Epithelial cell of esophagus (primary cell): ENCODE results near the genes ARHGAP27 and MAPT.

GRCh38 chr17:45161326-45161760 lies 332 bp upstream of the HEXIM2 start:
- RRBS, result 2% methylated on average over 2 of the region's 37 CpGs

DNA sequence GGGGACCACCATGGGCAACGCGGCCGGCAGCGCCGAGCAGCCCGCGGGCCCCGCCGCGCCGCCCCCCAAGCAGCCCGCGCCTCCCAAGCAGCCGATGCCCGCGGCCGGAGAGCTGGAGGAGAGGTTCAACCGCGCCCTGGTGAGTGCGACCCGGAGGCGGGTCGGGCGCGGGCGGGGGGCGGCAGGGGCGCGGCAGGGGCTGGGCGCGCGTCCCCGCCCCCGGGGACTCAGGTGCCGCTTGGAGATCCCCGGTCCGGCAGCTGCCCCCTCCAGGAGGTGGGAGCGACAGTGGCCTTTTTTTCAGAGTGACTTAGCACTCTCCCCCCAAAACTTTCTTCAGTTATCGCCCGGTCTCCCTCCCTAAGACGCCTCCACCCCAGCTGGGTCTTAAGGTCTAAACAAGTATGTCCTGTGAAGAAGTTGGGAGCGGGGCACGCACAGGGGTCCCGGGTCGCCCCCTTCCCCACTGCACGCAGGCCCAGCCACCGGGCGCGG lies 477 bp downstream of the FMNL1 start:
- RRBS, result 6% methylated on average over 41 of the region's 49 CpGs

- RRBS, result 37% methylated on average over 2 of the region's 5 CpGs
Observed at GRCh38 chr17:45242321-45242787, 19.5 kb downstream of the SPATA32 start.

DNA sequence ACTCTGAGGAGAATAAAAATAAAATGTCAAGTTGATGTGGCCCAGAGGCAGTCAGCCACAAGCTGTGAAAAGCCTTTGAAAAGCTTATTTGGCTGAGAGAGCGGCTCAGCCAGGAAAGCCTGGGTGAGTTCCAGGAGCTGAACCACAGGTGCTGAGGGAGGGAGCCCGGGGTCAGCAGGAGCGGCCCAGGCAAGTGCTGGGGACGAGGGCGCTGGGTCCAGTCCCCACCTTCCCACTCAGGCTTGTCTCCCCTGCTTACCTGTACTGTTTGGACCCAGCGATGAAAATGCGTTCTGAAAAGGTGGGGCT lies 27.0 kb upstream of the SPATA32 start:
- RRBS, result no CpG with 5 or more reads among the region's 7 CpGs

- RRBS, result 6% methylated on average over 7 of the region's 20 CpGs
Observed at GRCh38 chr17:45425040-45426141, 7.3 kb downstream of the ARHGAP27 start.

DNA sequence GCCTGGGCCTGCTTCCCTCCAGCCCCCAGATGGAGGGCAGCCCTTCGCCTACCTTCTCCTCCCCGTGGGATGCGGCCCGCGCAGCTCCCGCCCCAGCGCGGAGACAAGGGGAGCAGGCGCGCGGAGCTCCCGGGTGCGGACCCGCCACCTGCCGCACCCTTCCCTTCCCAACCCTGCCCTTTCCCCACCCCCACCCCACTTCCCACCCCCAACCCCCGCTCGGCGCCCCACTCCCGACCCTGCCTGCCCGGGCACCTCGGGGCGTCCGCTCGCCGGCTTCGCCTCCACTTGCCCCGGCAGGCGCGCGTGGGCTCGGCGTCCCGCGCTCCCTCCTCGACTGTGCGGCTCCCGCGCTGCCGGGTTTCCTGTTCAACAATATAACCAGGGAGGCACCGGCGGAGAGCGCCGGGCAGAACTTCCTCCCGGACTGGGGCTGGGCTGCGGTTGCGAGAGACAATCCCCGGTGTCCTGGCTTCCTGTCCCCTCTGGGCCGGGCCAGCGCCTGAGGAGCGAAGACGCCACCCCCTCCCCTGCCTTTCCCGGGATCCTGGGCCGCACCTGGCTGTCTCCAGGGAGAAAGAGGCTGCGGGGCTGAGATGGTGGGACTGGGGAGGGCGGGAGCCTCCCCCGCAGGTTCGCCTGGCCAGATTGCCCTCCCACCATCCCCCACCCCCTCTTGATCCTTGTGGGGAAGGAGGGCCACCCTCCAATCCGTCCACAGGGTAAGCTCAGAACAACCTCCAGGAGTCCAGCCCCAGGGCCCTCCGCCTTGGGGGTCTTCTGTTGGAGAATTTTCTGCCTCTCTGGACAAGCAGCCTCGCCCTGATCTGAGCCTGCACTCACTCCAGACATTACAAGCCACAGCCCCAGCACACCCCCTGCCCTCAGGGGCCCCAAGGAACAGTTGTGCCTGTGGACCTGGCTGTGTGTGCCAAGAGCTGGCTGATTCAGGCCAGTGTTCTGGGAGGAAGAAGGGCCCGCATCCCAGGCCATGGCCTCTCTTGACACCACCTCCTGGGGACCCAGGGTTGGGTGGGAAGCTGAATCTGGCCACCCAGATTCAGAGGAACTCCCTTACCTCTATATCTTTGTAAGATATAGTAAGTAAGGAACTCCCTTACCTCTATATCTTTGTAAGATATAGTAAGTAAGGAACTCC lies at the start of gene ARHGAP27:
Gene ARHGAP27, minus strand, starts transcription at position 374 of the 1,159 bp plus-strand sequence.
- RRBS, result 3% methylated on average over 9 of the region's 61 CpGs

GRCh38 chr17:45436114-45436884 lies 3.6 kb upstream of the ARHGAP27 start:
- RRBS, result no CpG with 5 or more reads among the region's 19 CpGs

DNA sequence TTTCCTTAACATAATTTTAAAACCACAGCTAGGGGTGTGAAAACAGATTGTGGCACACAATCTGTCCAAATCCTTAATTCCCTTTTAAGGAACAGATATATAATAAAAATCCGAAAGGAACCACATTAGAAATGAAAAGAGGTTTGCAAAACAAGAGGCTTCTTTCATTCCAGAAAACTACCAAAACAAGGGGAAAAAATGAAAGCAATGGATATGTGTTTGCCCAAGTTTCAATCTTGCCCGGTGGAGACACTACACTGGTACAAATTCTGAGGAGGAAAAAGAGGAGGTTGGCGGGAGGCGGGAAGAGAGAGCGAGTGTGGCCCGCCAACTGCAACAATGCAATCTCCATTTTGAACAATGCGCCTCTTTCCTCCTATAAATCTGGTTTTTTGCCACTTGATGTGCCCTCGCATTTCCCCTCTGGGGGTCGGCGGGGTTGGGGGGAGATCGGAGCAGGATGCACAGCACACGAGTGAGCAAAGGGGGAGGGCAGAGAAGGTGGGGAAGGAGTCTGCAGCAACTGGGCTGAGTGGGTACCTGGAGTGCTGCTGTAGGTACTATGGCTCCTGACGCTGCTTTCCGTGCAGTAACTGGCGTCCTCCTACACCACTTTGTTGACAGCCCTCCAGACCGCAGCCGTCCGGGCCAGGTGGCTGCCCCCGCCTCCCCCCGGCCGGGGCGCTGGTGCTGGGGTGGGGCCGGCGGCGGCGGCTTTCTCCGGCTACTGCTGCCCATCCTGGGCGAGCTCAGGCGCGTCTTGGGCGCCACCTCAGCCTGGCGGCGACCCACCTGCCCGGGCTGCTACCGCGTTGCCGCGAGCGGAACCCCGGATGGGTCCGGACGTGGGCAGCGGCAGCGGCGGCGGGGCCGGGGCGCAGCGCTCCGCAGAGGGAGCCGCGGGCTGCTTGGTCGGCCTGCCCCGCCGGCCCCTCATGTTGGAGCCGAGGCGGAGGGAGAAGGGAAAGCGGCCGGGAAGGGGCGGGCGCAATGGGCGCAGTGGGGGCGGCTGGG lies 93.8 kb upstream of the PLEKHM1 start:
- RRBS, result 3% methylated on average over 8 of the region's 63 CpGs

GRCh38 chr17:45740422-45741149 lies 43.5 kb upstream of the CRHR1 start:
- RRBS, result no CpG with 5 or more reads among the region's 5 CpGs

- RRBS, result 3% methylated on average over 31 of the region's 127 CpGs
Observed at GRCh38 chr17:45893740-45895070, at the start of gene MAPT. MAPT (plus strand) TSS chr17:45894554.

- RRBS, result no CpG with 5 or more reads among the region's 2 CpGs
Observed at GRCh38 chr17:45915684-45915883, 21.2 kb downstream of the MAPT start.

GRCh38 chr17:45976912-45977617 lies 22.0 kb upstream of the STH start:
- RRBS, result no CpG with 5 or more reads among the region's 13 CpGs

GRCh38 chr17:46054479-46055059 lies 55.5 kb downstream of the STH start:
- RRBS, result no CpG with 5 or more reads among the region's 10 CpGs

DNA sequence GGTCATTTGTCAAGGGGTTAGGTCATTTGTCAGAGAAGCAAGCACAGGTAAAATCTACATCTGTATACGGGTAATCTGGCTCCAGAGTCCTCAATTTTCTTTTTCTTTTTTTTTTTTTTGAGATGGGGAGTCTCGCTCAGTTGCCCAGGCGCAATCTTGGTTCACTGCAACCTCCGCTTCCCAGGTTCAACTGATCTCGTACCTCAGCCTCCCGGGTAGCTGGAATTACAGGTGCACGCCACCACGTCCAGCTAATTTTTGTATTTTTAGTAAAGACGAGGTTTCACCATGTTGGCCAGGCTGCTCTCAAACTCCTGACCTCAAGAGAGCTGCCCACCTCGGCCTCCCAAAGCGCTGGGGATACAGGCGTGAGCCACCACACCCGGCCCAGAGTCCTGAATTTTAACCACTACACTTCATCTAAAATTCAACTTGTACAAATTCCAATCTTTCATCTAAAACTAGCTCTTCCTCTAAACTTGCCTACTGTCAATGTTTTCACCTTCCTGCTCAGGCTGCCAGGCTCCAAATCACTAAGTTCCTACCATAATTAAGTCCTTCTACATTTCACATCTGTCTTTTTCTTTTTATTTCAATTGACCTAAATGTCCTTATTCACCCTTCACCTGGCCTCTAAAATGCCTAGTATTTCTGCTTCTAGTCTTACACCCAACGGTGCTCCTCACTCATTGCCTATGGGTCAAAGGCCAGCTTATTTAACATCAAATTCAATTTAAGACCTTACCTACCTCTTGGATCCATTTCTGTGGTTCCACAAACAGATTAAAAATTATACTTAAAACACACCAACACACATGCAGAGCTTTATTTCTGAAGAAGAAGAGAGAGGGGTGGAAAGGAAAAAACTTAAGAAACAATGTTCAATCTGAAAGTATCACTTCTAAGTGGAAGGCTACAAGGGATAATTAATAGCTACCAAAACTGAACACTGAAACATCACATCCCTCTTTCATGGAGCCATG lies 73.7 kb downstream of the KANSL1 start:
- RRBS, result no CpG with 5 or more reads among the region's 14 CpGs

DNA sequence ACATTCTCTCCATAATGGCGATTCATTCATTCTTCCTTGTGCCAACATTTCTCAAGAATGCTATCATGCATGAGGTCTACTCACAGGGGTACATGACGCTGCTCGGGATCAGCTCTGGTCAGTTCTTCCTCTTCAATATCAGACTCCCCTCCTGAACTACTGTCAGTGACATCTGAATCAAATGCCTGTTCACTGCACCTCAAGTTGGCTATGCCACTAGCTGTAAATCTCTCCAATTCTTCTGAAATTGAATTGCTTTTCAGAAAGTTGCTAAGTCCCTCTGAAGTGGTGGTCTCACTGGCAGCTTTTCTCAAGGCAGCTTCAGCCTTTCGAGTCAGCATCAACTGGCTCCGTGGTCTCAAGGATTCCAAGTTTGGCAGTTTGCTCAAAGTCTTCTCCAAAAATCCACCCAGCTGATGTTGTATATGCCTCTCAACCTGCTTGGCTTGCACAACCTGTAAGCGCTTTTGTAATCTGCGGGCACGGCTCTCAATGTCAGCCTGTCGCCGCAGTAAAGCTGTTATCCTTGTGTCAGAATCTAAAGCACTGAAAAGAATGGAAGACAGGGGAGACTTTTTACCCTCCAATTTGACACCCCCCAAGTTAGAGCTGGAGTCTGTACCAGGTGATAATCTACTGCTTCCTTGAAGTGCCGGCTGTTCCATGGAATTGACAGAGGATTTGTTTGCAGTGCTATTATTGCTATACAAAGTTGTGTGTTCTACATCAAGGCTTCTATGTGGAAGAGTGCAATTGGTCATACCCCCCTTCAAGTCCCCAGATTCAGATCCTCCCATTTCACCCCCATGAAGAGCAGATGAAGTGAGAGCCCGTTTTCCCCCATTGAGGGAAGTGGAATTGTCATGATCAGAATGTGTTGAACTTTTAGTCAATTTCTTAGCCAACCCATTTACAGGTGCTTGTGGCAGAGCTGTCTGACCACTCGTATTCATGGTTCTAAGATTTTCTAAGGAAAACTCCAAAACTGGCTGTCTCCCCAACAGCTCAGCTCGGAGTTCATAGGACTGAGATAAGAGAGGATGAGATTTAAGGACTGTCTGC lies 22.1 kb downstream of the KANSL1 start:
- RRBS, result no CpG with 5 or more reads among the region's 14 CpGs

GRCh38 chr17:46173219-46173782 lies 19.9 kb downstream of the KANSL1 start:
- RRBS, result no CpG with 5 or more reads among the region's 3 CpGs

- RRBS, result no CpG with 5 or more reads among the region's 4 CpGs
Observed at GRCh38 chr17:46190621-46191156, 2.5 kb downstream of the KANSL1 start.

DNA sequence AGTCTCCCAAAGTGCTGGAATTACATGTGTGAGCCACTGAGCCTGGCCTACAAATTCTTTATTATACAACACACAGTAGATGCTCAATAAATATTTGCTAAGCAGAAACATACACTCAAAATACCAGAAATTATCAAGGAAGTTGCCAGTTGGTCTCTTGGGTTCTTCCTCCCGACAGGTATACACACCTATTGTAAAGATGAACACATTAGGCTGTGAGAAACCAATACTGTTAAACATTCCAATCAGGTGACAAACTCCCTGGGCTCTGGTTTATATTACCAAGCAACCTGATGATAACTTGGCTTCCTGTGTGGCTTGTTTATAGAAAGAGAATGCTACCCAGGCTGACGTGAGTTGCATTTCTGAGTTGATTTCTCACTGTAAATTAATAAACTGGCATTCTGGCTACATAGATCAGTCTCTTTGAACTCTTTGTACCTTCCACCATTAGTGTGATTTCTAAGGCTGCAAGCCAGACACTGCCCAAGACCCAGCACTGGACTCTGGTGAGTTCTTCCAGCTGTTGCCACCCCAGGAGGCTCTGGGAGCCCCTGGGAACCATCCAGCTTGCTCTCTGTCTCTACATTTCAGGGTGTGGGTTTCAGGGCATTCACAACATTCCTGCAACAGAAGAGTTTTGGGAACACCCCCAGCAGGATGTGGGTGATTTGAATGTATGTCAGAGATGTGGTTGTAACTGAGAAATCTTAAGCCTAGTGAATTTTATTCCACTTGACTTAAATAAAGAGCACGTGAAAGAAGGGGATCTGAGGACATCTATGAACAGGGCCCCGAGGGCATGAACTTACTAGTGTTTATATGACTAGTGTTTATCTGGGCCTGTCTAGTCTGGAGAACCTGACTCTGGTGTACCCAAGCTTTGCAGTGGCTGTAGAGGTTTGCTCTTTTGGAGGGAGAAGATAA lies 30.5 kb upstream of the LRRC37A start:
- RRBS, result no CpG with 5 or more reads among the region's 4 CpGs

DNA sequence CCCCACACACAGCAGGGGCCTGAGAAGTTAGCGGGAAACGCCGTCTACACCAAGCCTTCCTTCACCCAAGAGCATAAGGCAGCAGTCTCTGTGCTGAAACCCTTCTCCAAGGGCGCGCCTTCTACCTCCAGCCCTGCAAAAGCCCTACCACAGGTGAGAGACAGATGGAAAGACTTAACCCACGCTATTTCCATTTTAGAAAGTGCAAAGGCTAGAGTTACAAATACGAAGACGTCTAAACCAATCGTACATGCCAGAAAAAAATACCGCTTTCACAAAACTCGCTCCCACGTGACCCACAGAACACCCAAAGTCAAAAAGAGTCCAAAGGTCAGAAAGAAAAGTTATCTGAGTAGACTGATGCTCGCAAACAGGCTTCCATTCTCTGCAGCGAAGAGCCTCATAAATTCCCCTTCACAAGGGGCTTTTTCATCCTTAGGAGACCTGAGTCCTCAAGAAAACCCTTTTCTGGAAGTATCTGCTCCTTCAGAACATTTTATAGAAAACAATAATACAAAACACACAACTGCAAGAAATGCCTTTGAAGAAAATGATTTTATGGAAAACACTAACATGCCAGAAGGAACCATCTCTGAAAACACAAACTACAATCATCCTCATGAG lies 30.6 kb downstream of the ARL17A start:
- RRBS, result no CpG with 5 or more reads among the region's 14 CpGs

DNA sequence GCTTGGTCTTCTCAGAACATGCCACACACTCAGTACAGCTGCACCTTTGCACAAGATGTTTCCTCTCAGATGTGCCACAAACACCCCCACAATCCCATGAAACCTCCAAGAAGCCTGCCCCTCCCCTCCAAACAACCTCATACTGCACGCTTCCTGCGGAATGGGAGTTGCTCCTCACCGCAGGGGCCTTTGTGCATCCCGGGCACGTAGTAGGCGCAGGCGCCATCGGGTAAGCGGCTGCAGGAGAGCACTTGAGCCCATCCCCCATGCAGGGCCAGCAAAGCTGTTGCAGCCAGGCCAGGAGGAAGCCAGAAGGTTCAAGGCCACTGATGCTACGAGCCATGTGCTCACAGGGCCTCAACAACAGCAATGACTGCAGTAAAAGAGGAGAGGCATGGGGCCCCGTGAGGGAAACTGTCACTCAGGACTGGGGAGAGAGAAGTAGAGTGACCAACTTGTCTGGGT lies 20.5 kb downstream of the GOSR2 start:
- RRBS, result no CpG with 5 or more reads among the region's 11 CpGs